Colon Carcinoma Metastatic in the Brain (tissue), 2 donors: ENCODE results near the gene TBCCD1.

DNA sequence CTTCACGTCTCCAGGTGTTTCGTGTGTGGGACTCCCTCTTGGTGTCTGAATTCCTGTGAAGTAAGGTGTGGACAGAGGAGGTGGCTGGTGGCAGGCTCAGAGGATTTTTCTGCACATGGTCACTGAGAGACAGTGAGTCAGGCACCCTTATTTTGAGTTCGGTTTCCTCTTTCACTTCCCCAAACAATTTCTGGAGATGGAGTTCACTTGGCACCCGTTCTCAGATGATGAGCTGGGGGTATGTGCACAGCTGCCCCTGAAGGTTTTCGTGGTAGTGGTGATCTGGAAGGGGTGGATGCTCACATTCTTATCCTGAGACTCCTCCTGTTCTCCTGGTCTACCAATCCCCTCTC lies 46.2 kb upstream of the VPS8 start:
- PRO-cap, 2 experiments: no peak in any of the 2 experiments

- PRO-cap, 2 experiments: peak in 1 of 2 experiments; most common plus-strand start chr3:185175659 (in 1)
Measured at GRCh38 chr3:185175341-185176073, 22.6 kb upstream of the C3orf70 start.

- PRO-cap, 2 experiments: no peak in any of the 2 experiments
Measured at GRCh38 chr3:185473356-185473955, 25.4 kb downstream of the TMEM41A start.

DNA sequence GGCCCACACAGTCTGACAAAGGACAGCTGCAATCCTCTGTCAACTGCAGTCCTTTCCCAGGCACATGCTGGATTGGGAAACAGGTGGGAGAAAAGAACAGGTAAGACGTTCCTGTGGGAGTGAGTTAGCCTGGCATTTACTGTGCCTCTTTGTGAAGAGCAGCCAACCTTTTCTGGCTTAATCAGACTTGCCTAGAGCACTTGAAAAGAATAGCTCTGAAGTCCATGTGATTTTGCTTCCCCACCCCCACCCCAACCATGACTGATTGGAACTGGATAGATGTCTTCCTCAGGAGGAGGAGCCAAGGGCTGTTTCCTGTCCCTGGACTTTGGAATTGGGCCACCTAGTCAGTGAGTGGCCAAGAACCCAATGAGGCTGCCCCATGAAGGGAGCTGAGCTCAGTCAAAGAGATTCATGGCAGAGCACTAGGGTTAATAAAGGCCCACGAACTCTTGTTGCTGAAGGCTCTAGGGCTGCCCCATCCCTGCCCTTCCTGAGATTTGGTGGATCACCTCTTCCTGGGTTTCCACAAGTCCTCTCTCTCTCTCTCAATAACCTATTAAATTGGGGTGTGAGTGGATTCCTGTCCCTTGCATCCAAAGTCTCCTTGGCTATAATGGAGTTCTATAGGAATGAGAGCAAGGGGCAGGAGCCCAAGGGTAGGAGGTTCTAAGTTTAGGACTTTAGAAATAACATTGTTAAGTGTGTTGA lies 4.8 kb upstream of the TMEM41A start:
- PRO-cap, 2 experiments: no peak in any of the 2 experiments

DNA sequence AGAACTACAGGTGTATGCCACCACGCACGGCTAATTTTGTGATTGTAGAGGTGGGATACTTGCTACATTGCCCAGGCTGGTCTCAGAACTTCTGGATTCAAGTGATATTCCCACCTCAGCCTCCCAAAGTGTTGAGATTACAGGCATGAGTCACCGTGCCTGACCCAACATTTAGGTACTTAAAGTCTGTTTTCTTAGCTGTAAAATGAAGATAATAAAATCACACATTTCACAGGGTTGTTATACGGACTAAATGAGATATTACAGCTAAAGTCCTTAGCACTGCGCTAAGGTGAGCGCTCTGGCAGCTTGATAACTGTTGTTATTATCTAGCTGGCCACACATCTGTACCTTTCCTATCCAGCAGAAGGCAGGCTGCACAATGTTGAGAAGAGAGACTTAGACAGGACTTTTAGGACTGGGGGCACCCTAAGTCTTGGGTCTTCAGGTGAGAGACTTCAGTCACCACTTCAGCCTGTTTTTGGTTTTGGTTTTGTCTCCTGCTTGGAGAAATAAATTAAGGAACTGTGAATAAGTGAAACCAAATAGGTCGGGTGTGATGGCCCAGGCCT lies 2.7 kb upstream of the LIPH start:
- PRO-cap, 2 experiments: no peak in any of the 2 experiments

- PRO-cap, 2 experiments: no peak in any of the 2 experiments
Measured at GRCh38 chr3:185658253-185659299, 72.5 kb downstream of the SENP2 start.

DNA sequence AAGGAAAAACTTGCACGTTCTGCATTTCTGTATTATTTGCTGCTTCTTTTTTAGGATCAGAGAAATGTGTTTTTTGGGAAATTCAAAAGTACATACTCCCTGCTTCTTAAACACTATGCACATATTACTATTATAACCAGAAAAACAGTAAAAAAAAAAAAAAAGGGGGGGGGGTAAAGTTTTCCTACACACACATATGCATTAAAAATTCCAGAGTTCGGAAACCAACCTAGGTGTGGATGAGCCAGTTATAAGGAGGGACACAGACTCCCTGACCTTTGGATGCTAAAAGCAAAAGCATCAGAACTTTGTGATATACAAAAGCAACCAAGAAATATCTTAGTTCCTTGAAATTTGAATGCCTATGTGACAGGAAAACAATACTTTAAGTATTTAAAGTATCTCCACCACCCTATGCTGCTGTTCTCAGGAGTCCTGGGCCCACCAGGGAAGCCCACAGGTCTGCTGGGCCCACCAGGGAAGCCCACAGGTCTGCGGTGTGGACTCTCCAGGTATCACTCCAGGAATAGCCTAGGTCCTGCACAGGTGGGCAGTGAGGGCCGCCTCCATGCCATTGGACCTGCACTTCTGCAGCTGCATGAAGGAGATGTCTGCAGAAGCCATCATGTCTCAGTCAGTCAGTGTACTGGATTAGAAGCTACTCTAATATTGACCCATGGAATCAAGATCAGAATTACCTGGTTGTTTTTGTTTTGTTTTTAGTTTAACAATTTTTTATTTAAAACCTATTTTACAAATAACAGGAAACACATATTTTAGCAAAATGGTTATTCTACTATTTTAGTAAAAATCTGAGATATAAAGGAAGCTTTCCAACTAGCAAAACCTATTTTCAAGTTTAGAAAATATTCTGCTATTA lies 83.6 kb downstream of the SENP2 start:
- PRO-cap, 2 experiments: no peak in any of the 2 experiments

- PRO-cap, 2 experiments: no peak in any of the 2 experiments
Measured at GRCh38 chr3:185758937-185759249, 65.9 kb downstream of the IGF2BP2 start.

- PRO-cap, 2 experiments: no peak in any of the 2 experiments
Measured at GRCh38 chr3:185765073-185765631, 59.7 kb downstream of the IGF2BP2 start.

DNA sequence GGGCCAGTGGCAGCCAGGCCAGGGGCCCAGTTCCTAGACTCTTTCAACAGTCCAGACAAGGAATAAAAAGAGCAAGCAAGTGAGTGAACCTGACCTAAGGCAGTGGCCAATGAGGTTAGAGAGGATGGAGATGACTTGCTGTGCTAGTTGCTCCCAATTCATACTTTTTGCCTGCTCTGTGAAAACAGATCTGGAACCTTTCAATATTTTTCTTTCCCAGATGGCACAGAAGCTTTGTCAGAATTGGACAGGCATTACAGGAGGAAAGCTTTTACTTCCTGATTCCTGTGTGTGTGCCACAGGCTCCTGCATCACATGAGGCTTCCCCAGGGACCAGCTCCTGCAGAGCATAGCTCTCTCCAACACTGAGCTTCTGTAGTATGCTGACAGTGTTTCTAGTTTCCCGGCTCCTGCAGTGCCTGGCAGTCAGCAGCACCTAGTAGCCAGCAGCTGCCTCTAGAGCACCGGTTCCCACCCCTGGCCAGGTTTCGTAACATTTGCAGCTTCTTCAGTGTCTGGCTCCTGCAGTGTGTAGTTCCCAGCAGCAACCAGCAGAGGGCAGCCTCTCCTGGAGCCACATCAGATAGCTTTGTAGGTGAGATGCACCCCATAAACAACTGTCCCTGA lies 5.4 kb upstream of the TRA2B start:
- PRO-cap, 2 experiments: no peak in any of the 2 experiments

DNA sequence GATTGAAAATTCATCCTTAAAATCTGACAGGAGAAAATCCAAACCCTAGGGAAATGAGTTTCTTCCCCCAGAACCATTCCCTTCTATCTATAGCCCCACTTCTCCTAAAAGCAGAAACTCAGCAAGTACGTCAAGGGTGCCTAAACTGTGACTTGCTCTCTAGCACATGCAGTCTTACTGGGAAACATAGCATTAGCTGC lies 13.5 kb downstream of the ETV5 start:
- PRO-cap, 2 experiments: no peak in any of the 2 experiments

DNA sequence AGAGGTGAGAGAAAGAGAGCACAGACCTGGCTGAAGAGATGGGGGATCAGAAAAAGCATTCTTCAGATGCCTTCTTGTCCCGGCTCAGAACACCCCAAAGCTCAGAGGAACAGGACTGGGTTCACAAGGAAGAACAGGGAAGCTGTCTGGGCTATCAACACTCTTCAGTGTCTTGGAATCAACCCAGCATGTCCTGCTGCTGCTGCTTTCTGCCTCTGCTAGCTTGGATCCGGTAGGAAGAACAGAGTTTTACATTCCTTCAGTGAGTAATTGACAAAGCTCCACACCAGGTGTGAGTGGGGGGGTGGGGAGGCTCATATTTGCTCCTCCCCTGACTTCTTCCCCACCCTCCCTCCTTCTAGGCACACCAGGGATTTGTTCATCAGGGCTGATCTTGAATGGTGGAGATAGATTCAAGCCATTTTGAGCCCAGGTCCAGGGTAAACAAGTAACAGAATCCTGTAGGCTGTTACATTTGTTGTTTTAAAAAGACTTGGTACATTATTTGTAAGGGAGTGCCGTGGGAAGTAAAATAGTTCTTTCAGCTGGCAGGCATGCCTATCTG lies 13.1 kb upstream of the ETV5 start:
- PRO-cap, 2 experiments: no peak in any of the 2 experiments

DNA sequence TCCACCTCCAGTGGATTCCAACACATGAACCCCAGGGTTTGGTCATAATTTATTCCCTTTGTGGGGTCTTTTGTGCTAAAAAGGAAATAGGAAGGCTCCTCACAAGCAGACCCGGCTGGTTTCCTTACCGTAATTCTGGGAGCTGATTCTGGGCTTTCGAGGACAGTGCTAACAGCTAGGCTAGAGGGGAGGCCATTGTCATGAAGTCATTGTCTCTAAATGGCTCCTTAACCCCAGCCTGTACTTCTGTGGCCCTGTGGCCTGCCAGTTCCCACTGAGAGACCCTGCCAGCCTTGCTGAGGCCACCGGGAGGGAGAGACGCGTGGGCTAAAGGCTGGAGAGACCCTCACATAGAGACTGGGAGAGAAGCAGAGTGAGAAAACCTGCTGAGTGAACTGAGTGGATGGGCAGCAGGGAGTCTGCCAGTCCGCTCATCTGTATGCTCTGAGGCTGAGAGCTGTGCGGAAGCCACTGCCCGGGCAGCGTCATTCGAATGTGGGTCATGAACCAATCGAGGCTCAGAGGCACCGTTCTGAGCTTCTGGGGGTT lies 21.1 kb upstream of the DGKG start:
- PRO-cap, 2 experiments: no peak in any of the 2 experiments

DNA sequence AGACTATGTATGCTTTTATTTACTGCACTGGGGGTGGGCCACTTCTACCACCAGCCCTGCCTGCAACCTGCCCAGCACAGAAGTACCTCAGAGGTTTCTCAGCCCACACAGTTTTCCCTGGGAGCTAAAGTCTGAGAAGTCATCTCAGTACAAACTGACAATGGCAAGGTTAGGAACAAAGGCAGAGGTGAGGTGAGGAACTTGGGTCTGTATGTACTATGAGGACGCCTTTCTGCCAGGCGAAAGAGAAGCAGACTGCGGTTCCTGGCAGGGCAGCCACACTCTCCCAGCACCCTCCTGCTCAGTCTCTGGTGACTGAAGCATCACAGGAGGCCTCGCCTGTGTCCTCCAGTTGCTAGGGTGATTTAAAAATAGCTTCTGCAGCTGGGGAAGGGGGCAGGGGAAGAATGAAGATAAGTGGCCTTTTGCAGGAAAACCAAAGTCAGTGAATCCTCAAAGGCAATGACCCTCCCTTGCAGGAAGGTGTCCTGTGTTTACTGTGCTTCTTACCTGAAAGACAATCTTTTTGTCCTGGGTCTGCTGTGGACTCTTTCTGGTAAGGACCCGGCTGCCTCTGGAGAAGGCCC lies 65.5 kb upstream of the DGKG start:
- PRO-cap, 2 experiments: no peak in any of the 2 experiments

GRCh38 chr3:186566554-186567689 lies at the start of gene TBCCD1:
TBCCD1 (minus strand) TSS chr3:186567339.
- PRO-cap, 2 experiments: peak in 2 of 2 experiments; most common plus-strand start chr3:186567485 (in 2); most common minus-strand start chr3:186567214 (in 2)

- PRO-cap, 2 experiments: no peak in any of the 2 experiments
Measured at GRCh38 chr3:186606251-186606656, 6.6 kb upstream of the AHSG start.

DNA sequence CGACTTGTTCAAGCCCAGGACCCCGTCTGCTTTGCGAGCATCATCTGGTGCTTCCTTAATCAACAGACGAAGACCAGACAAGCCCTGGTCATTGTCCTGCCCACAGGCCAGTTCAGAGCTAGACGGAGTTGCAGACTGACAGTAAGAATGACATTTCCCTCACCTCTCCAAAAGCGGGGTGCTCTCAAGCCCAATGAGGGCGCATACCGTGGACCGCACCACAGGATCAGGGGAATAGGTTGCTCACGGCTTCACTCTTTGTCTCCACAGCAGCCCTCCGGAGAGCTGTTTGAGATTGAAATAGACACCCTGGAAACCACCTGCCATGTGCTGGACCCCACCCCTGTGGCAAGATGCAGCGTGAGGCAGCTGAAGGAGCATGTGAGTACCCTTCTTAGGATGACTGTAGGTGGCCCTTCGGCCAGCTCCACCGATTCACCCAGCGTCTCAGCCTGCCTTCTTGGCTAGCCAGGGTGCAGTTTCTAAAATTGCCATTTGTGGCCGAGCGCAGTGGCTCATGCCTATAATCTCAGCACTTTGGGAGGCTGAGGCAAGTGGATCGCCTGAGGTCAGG lies 2.6 kb downstream of the AHSG start:
- PRO-cap, 2 experiments: no peak in any of the 2 experiments

GRCh38 chr3:186732446-186732799 lies 15.3 kb downstream of the KNG1 start:
- PRO-cap, 2 experiments: no peak in any of the 2 experiments

GRCh38 chr3:186752828-186753325 lies 30.5 kb upstream of the EIF4A2 start:
- PRO-cap, 2 experiments: peak in 2 of 2 experiments; most common plus-strand start chr3:186753226 (in 1); most common minus-strand start chr3:186753071 (in 2)

DNA sequence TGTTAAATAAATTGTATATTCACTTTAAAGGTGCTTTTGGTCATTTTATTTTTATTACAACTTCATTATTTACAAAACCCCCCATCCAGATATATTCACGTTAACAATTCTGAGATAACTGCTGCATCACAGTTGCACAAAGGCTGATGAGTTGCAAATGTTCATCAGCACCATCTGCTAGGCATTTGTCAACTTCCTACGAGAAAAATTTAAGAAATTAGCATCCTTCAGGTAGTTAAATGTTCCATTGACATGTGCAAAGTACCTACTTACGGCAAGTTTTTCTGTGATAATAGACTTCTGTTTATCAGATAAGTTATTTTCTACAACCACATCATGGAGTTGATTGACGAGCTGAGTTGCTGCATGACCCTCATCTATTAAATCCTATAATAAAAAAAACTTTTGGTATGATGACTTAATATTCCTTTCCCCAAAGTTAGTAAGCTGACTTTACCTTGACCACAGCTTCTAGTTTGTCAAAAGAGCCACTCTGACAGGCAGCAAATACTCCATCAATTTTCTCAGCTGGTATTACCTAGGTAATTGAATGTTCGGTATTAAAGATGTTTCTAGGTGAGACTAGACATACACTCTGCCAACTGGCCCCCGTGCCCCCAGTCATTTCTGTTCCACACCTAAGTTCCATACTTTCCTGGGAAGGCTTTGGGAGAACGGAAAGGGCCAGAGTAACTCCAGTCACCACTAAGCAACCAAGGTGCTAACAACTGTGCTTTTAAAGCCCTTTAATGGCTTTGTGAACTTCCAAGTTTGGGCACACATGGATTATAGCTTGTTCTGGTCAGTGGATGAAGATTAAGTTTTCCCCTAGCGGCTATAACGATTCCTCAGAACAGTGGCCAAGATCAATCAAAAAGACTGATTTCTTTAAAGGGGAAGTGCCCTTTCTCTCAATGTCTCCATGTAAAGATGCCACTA lies 6.8 kb downstream of the EIF4A2 start:
- PRO-cap, 2 experiments: no peak in any of the 2 experiments